Foreskin fibroblast (primary cell): ENCODE data around the genes ABLIM2, FAM90A26, USP17L18 and USP17L27.

DNA sequence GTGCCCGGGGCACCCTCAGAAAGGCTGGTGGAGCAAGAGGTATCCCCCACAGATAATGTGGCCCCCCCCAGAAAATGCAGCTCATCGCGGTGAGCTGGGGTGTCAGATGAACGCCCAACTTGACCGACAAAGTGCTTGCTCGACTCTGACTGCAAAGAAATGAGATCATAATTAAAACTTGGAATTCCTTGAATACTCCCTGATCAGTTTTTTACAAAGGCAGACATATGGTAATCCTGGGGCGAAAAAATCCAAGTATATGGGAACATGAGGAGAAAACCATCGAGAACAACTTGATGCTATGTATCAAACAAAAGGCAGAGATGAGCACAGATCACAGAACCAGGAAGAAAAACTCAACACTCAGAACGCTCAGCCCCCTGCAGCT, 127.4 kb downstream of the AFAP1 start:
- RRBS, result no CpG with 5 or more reads among the region's 9 CpGs

GRCh38 chr4:7817614-7818017, 122.0 kb downstream of the AFAP1 start:
- RRBS, result no CpG with 5 or more reads among the region's 2 CpGs

- RRBS, result 2% methylated on average over 38 of the region's 139 CpGs
These were observed at the start of gene ABLIM2 for GRCh38 chr4:8158274-8159585. Gene ABLIM2 (minus strand): TSS chr4:8158813.

DNA sequence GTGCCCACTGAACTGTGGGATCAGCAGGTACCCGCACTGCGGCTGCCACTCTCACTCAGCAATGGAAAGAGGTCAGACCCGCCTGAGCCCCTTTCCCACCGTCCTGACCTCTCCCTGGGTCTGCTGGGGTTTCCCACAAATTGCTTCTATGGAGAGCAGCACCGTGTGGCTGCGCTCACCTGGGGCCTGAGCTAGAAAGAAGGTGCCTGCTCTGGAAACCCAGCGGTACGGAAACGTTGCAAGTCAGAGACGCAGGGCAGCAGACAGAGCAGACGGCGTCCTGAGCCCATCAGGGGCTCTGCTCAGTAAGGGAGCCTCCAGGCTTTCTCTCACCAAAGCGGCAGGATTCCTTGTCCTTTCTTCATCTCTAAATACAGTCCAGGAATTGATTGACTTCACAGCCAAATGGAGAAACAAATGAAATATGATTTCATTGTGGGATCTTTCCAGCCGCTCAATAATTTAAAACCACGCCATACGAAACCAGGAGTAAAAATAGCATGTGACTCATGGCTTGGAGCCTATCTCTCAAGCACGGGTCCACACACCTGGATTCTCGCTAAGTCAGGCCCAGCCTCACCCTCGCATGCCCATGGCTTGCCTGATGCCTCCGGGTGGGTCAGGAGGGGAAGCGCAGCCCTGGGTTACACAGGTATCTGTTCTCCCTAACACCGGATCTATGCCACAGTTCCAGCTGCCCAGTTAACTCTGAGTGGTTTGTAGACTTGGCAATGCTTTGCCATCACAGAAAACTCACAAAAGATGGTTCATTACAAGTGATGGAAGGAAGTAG, 5.4 kb upstream of the ABLIM2 start:
- RRBS, result 83% methylated on average over 3 of the region's 22 CpGs

- RRBS, result 89% methylated on average over 2 of the region's 13 CpGs
These were observed 3.1 kb downstream of the SH3TC1 start for GRCh38 chr4:8202149-8202667.

DNA sequence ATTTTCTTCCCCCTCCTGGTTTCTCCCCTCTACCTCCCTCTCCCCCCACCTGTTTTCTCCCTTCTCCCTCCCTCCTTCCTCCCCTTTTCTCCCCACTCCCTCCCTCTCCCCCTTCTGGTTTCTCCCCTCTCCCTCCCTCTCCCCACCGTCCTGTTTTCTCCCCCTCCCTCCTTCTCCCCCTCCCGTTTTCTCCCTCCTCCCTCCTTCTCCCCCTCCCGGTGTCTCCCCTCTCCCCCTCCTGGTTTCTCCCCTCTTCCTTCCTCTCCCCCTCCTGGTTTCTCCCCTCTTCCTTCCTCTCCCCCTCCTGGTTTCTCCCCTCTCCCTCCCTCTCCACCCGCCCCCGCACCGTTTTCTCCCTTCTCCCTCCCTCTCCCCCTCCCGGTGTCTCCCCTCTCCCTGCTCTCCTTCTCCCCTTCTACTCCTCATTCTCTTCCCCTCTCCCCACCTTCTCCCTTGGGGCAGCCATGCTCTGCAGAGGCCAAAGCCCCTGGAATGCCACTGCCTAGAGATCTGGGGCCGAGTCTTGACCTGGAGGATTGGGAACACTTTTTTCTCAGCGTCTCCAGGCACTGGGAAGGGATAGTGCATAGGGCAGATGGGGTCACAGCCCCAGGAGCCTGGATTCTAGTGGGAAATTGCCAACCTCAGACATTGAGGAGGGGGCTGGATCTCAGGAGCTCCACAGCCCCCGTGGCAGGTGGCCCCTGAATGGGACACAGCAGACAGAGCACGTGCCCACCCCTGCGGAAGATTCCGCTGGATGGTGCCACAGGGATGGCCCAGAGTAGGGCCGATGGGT, 12.2 kb downstream of the SH3TC1 start:
- RRBS, result no CpG with 5 or more reads among the region's 14 CpGs

DNA sequence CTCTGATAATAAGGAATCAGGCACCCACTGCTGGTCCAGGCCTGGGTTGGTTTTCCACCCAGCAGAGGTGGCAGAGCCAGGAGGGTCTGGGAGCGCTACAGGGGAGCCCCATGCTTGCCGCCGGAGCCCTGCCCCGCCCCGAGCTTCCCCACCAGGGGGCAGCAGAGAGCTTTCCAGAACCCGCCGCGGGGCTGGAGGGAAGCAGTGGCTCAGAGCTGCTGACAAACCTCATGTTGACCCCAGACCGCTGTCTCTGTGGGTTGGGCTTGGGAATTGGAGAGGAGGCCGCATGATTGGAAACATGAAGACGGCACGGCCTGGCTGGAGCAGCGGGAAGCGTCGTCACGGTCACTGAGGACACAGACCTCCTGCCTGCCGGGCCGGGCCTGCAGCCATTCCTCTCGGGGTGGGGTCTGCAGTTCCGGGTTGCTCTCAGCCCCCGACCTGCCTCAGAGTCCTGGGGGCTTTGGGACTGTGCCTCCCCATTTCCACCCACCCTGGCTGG, 27.3 kb upstream of the HTRA3 start:
- RRBS, result no CpG with 5 or more reads among the region's 21 CpGs

GRCh38 chr4:8255893-8256259, 13.7 kb upstream of the HTRA3 start:
- RRBS, result no CpG with 5 or more reads among the region's 6 CpGs

- RRBS, result no CpG with 5 or more reads among the region's 10 CpGs
These were observed 8.9 kb downstream of the HTRA3 start for GRCh38 chr4:8278424-8278799.

DNA sequence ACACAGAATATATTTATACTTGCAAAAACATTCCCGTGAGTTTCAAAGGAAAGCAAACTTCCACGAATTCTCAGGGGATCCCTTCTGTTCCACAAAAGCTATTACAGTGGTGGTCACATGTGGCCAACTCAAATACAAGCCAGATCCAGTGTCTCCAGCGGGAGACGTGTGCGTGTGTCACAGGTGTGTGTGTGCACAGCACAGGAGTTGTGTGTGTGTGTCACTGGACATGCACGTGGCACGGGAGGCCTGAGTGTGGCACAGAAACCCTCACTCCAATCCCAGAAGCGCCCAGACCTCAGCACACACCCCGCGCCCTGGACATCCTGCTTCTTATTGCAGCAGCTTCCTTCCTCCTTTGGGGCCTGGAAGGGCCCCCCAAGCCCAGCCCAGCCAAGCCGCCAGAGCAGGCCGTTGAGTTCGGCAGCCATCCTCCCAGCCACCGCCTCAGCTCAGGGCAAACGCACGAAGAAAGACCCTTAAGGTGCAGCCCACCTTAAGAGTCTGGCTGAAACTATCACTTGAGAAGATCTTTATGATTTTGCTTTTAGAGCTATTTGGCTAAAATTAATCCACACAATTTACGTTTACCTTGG, 37.9 kb downstream of the ACOX3 start:
- RRBS, result no CpG with 5 or more reads among the region's 17 CpGs

DNA sequence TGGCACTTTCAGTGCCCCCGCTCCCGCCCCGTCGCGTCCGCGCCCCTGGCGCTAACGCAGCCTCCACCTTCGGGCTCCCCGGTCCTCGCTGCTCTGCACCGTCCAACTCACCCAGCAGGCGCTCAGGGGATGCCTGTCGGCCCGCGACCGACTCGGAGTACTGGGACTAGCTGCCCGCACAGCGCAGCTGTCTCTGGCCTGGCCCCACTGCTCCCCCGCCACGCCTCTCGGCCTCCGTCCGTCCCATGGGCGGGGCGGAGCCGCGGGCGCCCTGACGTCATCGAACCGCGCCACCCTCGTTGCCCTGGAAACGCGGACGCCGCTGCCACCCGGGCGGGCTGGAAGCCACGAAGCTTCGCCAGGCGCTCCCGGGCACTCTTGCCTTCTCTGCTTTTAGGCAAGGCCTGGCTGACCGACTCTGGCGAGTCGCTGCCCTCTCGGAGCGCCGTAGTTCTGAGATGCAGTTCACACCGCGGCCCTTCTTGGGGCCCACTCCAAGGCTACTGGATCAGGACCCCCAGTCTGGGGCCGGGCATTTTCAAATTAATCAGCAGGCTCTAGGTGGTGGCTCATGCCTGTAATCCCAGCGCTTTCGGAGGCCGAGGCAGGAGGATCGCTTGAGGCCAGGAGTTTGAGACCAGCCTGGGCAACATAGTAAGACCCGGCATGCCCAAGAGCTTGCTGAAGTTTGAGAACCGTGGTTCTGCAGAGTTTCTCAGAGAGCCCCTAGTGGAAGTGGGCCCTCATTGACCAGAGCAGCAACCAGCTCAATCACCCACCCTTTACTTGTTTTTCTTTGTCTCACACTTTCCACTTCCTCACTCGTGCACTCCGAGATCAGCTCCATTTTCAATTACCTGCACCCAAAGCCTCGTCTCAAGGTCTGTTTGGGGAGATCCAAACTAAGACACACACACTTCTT, 12.0 kb downstream of the ACOX3 start:
- RRBS, result 3% methylated on average over 12 of the region's 64 CpGs

DNA sequence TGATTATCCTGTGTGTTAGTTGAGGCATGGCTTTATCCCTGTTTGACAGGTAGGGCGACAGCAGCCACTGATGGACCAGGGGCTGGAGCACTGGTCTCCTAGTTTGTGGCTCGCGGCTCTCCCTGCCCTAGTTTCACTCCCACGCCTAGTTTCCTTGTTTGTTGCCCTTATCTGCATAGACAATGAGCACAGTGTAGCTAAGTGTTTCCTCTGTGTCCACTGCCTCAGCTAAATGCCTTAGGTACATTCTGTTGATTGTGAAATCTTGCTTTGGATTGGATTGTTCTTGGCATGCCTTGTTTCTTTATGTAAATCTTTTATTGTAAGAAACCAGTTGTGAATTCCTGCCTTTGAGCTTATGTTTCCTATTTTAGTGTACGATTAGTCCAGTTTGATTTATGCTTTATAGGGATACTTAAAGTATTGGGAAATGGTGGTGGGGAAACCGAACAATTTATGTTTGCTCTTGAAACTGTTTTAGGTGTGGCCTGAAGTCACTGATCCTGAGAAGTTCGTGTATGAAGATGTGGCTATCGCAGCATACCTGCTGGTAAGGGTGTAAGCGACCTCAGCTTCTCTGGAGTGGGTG, 11.0 kb downstream of the TRMT44 start:
- RRBS, result no CpG with 5 or more reads among the region's 9 CpGs

- RRBS, result no CpG with 5 or more reads among the region's 5 CpGs
These were observed 16.9 kb downstream of the TRMT44 start for GRCh38 chr4:8457366-8457942.

DNA sequence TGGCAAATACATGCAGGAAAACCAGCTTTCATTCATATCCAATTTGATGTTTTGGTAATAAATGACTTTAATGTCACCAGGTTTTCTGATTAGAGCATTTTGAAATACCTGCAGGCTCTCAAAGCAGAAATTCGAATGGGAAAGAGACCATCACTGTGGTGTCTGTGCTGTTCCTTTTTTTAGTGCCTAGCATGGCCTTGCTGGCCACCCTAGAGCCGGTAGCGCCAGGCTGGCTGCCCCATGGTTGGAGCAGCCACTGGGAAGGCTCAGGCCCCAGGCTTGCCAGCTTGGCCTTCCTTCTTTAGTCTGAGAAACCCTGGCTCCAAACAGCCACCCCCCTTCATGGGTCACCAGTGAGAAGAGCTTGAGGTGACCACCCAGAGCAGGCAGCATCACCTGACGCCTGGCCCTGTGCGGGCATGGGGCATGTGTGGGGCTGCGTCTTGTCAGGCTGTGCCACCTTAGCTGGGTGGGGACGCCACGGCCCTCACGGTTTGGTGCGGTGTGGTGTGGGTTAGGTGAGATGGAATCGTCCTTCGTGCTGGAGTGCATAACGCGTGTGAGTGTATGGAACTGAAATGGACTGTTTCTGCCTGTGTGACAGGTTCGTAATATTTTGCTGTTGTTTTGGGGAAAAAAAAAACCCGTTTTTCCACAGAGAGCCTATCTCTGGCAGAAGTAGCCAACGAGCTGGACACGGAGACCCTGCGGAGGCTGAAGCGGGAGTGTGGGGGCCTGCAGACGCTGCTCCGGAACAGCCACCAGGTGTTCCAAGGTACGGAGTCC, 30.0 kb downstream of the TRMT44 start:
- RRBS, result no CpG with 5 or more reads among the region's 23 CpGs

- RRBS, result no CpG with 5 or more reads among the region's 14 CpGs
These were observed 33.2 kb downstream of the TRMT44 start for GRCh38 chr4:8473802-8474235.

DNA sequence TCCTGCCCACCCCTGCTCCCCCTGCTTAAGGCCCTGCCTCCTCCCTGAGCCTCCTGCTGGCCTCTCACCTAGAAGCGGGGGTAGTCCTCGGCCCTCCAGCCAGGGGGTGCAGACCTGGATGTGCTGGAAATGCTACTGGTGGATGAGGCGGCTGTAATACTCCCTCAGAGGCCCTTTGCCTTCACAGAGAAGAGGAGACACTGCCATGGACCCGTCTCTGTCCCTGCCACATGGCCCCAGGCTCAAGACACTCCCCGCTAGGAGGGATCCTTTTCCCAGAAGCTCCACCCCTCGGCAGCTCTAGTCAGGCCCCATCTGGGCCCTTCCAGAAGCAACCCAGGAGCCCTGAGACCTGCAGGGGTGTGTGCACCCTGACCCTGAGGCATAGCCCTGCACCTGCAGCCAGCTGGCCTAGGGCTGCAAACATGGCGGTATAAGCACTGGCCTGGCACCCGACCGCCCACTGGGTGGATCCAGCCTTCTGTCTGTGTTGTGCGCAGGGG, at the start of gene FAM90A26:
Gene FAM90A26 (plus strand): TSS at position 318 of the 503 bp plus-strand sequence.
- RRBS, result no CpG with 5 or more reads among the region's 10 CpGs

DNA sequence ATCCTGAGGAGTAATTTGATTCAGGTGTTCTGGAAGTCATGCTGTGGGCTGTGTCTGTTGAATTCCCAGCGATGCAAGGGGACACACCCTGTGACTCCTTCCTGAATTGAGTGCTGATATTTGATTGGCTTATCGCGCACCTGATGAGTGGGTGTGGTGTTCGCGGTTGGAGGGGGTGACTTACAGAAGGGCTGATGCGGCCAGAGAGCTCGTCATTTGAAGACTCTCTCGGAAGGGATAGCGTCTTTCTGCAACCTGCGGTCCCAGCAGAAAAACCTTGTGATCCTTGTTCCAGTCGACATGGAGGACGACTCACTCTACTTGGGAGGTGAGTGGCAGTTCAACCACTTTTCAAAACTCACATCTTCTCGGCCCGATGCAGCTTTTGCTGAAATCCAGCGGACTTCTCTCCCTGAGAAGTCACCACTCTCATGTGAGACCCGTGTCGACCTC, at the start of gene USP17L18:
Gene USP17L18 (plus strand): TSS at position 301 of the 453 bp plus-strand sequence.
- RRBS, result no CpG with 5 or more reads among the region's 17 CpGs

DNA sequence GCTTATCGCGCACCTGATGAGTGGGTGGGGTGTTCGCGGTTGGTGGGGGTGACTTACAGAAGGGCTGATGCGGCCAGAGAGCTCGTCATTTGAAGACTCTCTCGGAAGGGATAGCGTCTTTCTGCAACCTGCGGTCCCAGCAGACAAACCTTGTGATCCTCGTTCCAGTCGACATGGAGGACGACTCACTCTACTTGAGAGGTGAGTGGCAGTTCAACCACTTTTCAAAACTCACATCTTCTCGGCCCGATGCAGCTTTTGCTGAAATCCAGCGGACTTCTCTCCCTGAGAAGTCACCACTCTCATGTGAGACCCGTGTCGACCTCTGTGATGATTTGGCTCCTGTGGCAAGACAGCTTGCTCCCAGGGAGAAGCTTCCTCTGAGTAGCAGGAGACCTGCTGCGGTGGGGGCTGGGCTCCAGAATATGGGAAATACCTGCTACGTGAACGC, at the start of gene USP17L27:
Gene USP17L27 (plus strand): TSS at position 174 of the 451 bp plus-strand sequence.
- RRBS, result no CpG with 5 or more reads among the region's 20 CpGs

GRCh38 chr4:9498233-9498999, 54.2 kb downstream of the DEFB131A start:
- RRBS, result no CpG with 5 or more reads among the region's 51 CpGs

DNA sequence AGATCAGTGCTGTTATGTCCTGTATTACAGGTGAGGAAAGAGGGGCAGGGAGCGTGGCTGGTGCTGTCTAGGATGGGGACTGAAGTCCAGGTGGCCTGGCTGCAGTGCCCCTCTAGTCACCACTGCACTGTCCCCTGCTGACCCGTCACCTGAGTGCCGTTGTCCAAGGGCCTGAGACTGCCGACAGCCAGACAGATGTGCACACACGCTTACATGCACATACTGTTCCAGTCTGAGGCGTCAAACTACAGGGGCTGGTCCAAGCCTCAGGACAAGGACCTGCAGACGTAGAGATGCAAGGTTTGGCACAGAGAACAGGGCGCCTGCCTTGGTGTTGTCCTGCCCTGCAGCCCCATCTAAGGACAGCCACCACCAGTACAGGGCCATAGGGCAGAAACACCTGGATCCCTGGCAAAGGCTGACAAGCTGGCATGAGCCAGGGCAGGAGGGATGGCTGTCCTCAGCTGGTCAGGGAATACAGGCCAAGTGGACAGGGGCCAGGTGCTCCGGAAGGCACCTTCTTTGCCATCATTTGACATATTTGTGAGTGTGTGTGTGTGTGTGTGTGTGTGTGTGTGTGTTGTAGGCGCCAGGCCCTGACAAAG, 1.7 kb downstream of the SLC2A9 start:
- RRBS, result no CpG with 5 or more reads among the region's 10 CpGs